ENCODE measurements around a stretch of chr18.

DNA sequence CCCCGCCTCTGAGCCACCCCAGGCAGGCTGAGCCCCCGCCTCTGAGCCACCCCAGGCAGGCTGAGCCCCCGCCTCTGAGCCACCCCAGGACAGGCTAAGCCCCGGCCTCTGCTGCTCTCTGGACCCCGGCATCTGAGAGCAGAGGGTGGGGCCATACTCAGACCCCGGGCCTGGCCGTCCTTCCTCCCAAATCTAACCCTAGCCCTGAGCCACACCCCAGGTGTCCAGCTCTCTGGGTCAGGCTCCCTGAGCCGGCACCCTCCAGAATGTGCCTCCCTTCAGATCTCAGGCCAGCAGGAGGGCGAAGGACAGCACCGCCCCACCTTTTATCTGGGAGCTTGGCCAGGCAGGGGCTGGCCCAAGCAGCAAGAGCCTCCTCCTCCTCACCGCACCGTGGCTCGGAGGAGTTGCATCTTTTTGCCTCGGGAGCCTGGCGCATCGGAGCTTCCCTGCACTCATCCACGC is 69.2 kb upstream of the CTDP1 start:
- PRO-cap = no peak
- RRBS, 2 experiments = 86 to 100% methylated on average over 1 to 3 of the region's 17 CpGs

GRCh38 chr18:79680335-79681080 is 905 bp downstream of the CTDP1 start:
- PRO-cap = no peak
- RRBS, 2 experiments = no CpG with 5 or more reads among the region's 32 CpGs

- PRO-cap = no peak
- RRBS, 2 experiments = no CpG with 5 or more reads among the region's 37 CpGs
These were observed 55.6 kb downstream of the CTDP1 start for GRCh38 chr18:79735110-79735617.

DNA sequence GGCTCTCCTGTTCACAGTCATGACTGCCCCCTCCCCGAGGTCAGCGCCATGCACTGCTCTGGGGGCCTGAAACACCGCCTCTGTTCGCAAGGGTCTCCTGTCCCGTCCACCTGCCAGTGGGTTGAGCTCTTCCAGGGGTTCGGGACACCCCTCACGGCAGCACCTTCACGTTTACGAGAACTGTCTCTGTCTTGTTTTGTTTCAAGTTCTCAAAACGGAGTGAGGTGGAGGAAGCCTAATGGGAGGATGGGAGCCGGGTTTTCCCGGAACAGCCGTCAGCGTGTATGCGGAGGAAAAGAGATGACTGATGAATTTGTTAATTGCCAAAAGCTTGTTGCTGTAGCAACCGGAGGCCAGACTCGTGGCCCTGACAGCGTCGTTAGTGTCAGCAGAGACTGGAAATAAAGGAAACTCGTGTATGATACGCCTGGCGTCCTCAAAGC is 48.1 kb upstream of the KCNG2 start:
- PRO-cap = no peak
- RRBS, 2 experiments = 86 to 96% methylated on average over 5 of the region's 22 CpGs

GRCh38 chr18:79856598-79856945 is 58.8 kb downstream of the KCNG2 start:
- PRO-cap = no peak
- RRBS, 2 experiments = 31 to 44% methylated on average over 5 of the region's 16 CpGs

GRCh38 chr18:79901195-79901721 is 50.2 kb downstream of the SLC66A2 start:
- PRO-cap = no peak
- RRBS, 2 experiments = no CpG with 5 or more reads among the region's 11 CpGs

DNA sequence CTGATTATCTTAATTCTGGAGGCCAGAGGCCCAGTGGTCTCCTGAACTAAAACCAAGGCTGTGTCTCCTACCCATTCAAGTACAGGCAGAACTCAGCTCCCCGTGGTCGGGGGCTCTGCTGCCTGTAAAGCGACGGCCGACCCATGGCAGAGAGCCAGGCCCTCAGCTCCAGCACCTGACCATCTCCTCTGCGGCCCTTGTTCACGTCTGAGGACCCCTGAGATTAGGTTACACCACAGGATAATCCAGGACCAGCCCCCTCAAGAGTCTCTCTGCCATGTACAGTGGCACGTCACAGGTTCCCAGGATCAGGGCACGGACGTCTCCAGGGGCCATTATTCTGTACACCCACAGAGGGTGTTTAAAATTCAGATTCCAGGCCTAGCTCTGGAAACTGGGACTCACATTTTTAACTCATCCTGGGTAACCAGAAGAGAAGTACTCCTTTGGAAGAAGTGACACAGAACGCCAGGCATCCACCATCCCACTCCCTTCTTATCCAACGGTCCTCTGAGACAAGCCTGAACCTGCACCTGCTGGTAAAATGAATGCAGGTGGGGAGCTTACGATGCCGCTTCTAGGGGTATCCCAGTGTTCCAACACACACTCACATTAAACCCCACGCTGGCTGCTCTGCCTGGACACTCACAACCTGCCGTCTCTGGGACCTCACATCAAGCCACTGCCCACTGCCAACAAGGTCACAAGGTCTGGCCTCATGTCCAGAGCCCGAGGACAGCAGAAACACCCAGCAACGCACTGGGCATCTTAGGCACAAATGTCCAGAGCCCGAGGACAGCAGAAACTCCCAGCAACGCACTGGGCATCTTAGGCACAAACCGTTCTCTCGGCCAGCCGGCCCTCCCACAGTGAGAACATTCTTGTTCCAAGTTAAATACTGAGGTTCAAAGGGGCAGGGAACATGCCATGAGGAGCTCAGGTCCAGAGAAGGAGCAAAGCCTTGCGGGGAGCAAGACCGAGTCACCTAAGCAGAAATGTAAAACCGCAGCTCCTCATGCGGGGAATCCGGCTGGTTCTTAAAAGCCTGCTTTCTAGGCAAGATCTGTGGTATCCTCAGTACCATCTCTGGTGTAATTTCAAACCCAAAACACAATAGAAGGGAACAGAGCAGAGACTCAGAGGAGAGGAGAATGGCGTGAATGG is 10.0 kb downstream of the SLC66A2 start:
- PRO-cap = no peak
- RRBS, 2 experiments = no CpG with 5 or more reads among the region's 29 CpGs

GRCh38 chr18:79942434-79942959 is 9.0 kb downstream of the SLC66A2 start:
- PRO-cap = no peak
- RRBS, 2 experiments = no CpG with 5 or more reads among the region's 6 CpGs

DNA sequence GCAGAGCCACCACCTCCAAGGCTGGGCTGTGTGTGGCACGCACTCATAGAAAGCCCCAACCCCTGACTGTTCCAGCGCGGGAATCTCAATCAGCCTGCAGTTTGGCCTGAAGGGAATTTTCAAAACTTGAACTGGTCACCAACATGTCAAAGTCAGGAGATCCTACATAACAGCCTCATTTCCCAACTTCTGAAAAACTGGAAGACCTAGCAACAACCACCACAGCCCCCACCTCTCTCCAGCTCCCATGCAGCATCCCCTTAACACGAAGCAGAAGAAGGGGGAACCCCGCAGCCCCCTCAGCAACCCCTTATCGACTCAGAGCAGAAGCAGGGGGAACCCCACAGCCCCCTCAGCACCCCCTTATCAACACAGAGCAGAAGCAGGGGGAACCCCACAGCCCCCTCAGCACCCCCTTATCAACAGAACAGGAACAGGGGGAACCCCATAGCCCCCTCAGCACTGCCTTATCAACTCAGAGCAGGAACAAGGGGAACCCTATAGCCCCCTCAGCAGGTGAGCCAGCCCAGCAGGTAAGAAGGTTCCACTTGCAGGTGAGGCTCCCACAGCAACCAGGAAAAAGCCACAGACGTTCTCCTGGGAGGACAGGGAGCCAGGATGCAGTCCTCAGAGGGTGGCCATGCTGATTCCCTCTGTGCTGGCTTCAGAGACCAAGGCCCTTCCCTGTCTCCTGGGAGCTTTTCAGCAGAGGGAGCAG is 6.7 kb downstream of the SLC66A2 start:
- PRO-cap = no peak
- RRBS, 2 experiments = no CpG with 5 or more reads among the region's 7 CpGs

DNA sequence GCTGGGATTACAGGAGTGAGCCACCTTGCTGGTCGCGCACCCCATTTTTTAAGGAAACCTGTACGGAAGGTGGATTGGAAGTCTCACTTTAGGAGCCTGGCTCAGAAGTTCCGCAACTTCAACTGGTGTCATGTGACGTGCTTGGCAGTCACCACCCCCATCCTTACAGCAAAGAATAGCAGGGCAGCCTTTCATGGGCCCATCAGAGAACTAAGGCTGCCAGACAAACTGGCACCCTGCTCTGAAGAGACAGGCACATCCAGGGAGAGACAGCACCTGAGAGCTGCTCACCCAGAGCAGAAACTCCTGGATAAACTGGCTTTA is 3.4 kb upstream of the SLC66A2 start:
- PRO-cap = no peak
- RRBS, 2 experiments = no CpG with 5 or more reads among the region's 5 CpGs

- PRO-cap = no peak
- RRBS, 2 experiments = no CpG with 5 or more reads among the region's 8 CpGs
These were observed 4.1 kb downstream of the RBFA start for GRCh38 chr18:80038421-80038715.

- PRO-cap = no peak
- RRBS, 2 experiments = no CpG with 5 or more reads among the region's 15 CpGs
These were observed 10.3 kb downstream of the ADNP2 start for GRCh38 chr18:80118966-80120245.

DNA sequence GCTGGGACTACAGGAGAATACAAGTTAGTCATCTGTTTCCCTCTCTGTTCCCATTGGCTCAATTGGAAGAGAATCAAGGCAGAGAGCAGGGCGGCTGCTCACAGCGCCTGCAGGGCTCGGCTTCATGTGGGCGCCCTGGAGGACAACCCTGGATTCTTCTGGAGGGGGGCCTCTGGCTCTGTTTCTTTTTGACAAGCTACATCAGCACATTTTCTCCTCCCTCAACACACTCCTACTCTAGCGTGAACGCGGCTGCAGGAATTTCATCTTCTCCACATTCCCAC is 50.8 kb downstream of the PARD6G start:
- PRO-cap = no peak
- RRBS, 2 experiments = no CpG with 5 or more reads among the region's 7 CpGs

Measured in HEK293 (cell line).